Vermiform appendix (tissue), 1 donor: Measurements from ENCODE around the gene PRDM5.

GRCh38 chr4:113406685-113407164, 354.8 kb downstream of the CAMK2D start:
- PRO-cap, result no peak

- PRO-cap, result no peak
Observed at GRCh38 chr4:113447824-113448182, 313.7 kb downstream of the CAMK2D start.

DNA sequence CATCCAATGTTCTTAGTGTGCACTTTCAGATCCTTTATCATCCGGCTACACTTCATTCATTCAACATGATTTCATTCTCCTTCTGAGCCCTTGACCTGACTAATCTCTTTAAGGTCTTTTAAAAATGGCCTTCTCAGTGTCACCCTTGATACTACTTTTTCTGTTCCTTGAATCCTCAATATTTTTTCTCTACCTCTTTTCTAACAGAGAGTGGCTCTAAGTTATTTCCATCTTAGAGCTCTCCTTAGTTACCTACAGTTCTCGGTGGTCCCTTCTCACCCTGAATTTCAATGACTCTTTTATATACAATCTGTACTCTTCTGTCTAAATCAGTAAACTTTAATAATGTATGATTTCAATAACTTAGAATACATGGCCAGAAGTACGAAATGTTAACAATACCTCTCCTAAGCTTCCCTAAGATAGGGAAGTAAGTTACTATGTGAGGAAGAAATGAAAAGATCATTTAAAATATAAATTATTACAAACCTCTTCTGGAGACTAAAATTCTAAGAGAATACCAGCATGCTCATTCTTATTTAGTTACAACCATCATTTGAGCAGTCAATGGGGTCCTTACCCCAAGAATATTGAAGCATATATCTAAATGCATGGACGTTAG, 228.7 kb downstream of the CAMK2D start:
- PRO-cap, result no peak

- PRO-cap, result no peak
Observed at GRCh38 chr4:113573717-113574542, 187.6 kb downstream of the CAMK2D start.

DNA sequence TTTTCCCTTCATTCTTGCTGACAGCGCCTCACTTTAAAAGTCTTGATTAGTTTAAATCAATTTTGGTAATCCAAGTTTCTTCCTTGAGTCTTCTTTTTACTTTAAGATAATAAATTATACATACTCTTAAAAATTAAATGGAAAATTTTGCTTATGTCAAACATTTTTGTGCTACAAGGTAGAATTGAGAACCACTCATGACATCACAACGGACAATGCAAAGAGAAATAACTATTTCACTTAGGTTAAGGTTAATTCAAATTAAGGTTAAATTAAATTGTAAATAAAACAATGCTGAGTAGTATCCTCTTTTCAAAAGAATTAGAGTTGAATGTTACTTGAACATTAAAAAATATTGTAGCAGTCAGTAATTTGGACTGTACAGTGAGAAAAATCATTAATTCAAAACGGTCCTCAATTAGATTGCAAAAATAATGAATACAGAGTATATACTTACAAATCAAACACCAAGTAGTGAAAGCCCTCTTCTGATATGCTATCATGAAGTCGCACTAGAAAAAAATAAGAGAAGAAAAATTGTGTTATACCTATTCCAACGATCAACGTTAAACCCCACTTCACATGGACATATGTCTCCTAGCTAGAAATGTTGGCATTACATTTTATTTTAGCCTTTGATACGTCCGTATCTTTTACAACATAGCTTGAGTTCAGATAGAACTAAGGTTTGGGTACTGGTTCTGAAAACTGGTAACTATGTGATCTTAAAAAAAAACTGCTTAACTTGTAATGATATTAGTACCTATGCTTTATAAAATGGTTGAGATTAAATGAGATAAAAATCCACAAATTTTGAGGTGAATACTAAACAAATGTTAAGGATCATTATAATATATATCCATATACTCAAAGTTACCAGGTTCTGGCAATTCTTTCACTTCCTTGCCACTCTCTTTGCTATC, 152.6 kb downstream of the CAMK2D start:
- PRO-cap, result no peak

- PRO-cap, result no peak
Observed at GRCh38 chr4:114481436-114482154, 117.0 kb upstream of the UGT8 start.

- PRO-cap, result no peak
Observed at GRCh38 chr4:114494166-114494715, 104.4 kb upstream of the UGT8 start.

DNA sequence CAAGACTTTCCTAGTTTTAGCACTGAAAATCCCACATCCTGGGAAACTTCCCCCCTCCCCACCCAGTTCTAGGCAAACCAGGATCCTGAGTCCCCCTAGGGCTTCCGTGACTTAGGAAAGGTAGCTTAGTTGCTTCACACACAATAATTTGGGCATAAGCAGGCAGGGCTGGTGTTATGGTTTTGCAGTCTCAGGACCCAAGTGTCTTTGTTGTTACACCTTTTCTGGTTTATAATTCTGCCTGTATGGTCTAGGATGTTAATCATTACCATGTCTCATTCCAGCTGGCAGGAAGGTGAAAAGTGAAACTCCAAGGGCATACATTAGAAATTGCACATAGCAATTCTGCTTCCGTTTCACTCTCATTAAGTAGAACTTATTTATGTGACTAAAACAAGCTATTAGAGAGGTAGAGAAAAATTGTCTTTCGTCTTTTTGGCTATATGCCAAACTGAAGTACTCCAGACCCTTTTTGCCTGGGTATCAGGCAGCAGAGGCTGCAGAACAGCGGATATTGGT, 16.9 kb downstream of the UGT8 start:
- PRO-cap, result unidirectional peak, minus-strand start at position 203 of the sequence

DNA sequence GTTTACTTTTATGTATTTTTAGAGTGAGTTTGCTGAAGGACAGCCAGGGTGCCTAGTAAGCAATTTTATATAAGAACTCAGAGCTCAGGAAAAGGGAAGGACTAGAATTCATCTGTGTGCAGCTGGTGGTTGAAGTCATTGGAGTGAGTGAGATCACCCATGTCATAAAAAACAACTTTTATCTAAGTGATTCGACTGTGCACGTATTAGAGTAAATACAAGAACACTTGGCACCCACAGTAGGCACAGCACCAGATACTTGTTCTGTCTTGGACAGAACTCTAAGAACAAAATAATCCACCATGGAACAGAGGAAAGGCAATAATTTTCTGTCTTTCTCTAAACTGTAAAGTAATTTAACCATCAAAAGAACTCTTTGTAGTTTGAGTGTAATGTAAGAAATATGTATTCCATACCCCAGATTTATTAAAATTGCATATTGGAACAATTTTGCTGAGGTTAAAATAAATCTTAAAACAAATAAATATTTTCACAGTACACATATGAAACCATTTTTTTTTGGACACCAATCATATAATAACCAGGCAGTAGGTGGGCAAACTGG, 31.7 kb downstream of the SYNPO2 start:
- PRO-cap, result no peak

- PRO-cap, result no peak
Observed at GRCh38 chr4:119184259-119184527, 28.3 kb upstream of the USP53 start.

GRCh38 chr4:119299723-119300011, 778 bp downstream of the C4orf3 start:
- PRO-cap, result unidirectional peak, plus-strand start at chr4:119299949

GRCh38 chr4:119478913-119479233, 149.7 kb downstream of the PDE5A start:
- PRO-cap, result no peak

- PRO-cap, result no peak
Observed at GRCh38 chr4:119490924-119491354, 137.7 kb downstream of the PDE5A start.

DNA sequence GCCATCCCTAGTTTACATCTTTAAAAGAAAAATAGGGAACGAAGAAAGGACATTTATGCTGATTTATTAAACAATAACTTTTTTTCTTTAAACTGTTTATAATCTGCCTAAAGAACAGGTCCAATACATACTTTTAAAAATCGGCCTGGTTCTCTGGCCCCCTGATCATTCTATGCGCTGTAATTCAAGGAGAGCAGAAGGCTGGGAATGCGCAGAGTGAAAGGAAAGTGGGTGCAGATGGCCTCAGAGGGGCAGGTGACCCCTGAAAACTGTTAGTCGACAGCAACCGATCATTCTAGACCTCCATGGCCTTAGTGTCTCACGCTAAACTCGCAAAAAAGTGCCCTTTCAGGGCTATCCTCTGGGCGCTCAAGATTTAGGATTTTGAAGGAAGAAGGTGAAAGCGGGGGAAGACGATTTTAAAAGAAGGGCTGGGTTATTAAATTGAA, 2.2 kb downstream of the PDE5A start:
- PRO-cap, result no peak

- PRO-cap, result no peak
Observed at GRCh38 chr4:119707136-119707615, 78.6 kb upstream of the PDE5A start.

DNA sequence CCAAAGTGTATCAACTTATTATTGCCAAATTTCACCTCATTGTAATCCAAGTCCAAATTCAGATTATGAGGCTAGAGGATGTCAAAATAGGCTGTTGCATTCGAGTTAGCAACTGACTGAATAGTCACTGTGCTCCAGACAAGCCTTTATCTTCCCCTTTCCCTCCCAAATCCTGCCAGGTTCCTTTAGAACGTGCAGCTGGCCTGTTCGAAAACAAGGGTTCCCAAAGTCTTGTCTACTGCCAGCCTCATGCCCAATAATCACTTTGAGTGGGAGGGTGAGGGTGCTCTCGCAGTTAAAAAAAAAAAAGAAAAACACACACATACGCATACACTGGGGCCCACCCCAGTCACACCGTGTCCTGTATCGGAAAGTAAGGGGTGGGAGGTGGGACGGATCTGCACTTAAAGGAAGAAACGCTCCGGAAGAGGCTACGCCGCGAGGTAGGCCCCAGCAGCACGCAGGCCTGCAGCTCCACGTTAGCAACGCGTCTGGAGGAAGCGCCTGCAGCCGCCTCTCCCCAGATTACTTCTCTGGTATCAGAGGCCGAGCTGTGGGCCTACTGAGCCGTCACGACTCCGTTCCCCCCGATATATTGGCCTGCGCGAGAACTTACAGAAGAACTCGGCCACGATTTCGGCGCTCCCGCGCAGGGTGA, 473 bp downstream of the MAD2L1 start:
- PRO-cap, result bidirectional peak, plus-strand start at position 434 of the sequence, minus-strand start at position 264 of the sequence

- PRO-cap, result bidirectional peak, plus-strand start at chr4:120922566, minus-strand start at chr4:120922527; bidirectional peak, plus-strand start at chr4:120922831, minus-strand start at chr4:120922757; bidirectional peak, plus-strand start at chr4:120923203, minus-strand start at chr4:120923053
Observed at GRCh38 chr4:120922498-120923460, at the start of gene PRDM5. Gene PRDM5 (minus strand): TSS chr4:120922726.

DNA sequence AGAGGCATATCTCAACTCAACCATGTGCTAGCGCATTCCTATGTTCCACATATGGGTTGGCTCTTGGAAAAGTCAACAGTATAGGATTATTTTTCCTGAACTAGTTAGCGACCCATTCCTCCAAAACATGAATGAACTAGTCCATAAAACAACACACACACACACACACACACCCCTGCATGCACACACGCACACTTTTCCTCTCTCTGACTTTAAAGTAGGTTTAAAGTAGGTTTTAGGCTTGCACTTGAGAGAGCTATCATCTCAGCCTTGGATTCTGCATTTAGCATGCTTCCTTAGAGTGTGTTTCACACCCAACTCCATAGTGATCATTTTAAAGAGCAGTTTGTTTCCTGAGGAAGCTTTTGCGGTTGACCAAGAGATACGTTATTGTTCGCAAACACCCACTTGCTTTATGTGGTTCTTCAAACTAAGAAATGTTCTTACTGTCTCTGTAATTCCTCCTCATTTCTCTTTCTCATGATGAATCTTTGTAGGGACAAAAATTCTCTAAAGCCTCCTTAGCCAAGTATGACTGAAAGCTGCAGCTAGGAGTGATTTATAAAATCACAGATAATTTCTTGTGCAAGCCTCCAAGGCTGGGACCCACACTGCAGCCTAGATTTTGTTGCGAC, 10.2 kb downstream of the TNIP3 start:
- PRO-cap, result no peak

GRCh38 chr4:121711407-121712200, 14.8 kb upstream of the ANXA5 start:
- PRO-cap, result bidirectional peak, plus-strand start at chr4:121711847, minus-strand start at chr4:121711653

GRCh38 chr4:121819094-121820062, 4.3 kb downstream of the CCNA2 start:
- PRO-cap, result no peak